ENCODE results near the gene SLC24A3.

DNA sequence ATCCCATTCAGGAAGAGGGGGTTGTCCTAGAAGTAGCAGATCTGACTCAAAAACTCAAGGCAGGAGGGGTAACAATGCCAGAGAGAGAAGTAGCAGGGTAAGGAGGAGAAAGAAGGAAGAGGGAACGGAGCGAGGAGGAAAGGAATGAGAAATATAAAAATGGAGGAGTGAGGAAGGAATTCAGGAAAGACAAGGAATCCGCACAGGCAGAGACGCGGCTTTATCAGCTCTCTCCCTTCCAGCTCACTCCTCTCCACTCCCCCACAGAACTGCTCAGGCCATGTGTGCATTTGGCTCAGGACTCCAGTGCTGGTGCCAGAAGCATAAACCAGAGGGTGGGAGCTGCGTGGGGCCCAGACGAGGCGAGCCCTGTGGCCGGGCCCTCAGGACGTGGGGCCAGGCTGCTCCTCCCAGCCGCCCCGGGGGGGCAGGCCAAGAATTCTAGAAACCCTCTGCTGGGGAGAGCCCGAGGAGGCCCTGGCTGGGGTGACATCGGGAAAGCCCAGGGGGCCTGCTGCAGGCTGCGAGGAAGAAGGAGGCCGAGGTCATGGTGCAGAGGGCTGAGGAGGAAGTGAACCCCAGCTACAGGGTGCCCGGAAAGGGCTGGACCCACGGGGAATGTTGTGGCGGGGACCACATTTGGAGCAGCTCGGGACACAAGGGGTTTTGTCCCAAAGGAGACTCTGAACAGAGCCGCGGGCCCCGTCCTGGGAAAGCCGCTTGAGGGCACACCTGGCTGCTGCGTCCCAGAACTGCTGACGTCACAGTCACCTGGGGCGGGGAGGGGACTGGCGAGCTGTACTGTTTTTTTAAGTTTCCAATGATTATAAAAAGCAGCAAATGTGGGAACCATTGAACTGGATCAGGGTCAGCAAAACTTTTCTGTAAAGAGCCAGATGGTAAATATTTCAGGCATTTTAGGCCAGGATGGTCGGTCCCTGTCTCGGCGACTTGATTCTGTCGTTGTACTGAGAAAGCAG is 107.1 kb downstream of the BANF2 start:
- PRO-cap, 4 experiments: peak in 4 of 4 experiments; most common plus-strand start position 250 of the sequence (in 1); most common minus-strand start position 271 of the sequence (in 2)
- RAMPAGE, long total RNA, 2 experiments: no peak in any of the 2 experiments

GRCh38 chr20:17854034-17854761 is 114.4 kb downstream of the SNX5 start:
- PRO-cap, 4 experiments: no peak in any of the 4 experiments
- RAMPAGE, long total RNA, 2 experiments: no peak in any of the 2 experiments

- PRO-cap, 4 experiments: peak in 1 of 4 experiments; most common minus-strand start chr20:17916656 (in 1)
- RAMPAGE, long total RNA, 2 experiments: no peak in any of the 2 experiments
Observed at GRCh38 chr20:17916317-17916884, 52.2 kb downstream of the SNX5 start.

DNA sequence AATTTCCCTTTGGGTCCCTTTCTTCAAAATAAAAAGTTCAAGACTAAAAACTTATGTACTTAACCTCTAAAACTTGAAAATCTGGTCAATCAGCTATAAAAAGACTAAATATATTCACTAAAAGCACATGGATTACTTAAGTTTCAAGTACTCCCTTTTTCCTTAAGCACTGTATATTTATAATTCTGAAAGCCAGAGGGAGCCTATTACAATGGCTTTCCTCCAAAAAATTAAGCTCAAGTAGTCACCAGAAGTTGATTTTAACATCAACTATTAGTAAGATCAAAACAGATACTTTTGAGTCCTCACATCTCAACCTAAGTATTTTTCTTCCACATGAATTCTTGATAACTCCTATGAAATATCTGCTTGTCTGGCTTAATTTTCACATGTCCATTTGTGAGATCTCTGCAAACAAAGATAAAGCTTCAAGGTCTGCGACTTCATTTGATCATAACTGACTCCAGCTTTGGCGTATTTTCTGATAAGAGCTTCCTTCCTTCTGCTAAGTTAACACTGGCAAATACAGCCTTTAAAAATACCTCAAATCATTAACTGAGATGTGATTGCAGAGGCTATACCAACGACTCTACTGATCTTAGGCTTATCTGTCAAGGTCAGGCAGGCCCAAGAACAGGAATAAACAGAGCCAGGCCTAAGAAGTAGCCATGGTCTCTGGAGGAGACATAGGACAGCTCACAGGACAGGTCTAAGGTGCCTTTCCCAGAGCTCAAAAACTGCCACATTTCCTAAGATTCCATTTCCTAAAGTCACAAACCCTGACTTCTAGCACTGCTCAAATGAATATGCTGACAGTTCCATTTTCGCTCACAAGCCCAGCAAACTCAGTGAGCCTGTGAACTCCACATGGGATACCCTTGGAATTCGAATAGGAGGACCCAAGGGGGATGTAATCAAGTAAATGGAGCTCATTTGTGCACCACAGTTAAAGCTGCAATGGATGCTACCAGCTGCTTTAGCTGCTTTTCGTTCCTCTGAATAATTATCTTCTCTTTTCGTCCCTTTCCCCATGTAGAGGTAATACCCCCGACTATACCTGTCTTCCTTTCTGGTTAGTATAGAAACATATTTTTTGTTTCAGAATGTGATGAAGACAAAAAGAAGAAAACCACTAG is 9.9 kb downstream of the SNX5 start:
- PRO-cap, 4 experiments: peak in 1 of 4 experiments; most common plus-strand start position 551 of the sequence (in 1)
- RAMPAGE, long total RNA, 2 experiments: no peak in any of the 2 experiments

GRCh38 chr20:17962484-17963441 is 5.8 kb downstream of the SNX5 start:
- PRO-cap, 4 experiments: peak in 3 of 4 experiments; most common plus-strand start chr20:17962780 (in 1); most common minus-strand start chr20:17962828 (in 3)
- RAMPAGE, long total RNA, 2 experiments: start-site peak on the minus strand in 2 of 2 experiments, at chr20:17962909-17962947 at its widest, 185 to 411 reads per replicate

DNA sequence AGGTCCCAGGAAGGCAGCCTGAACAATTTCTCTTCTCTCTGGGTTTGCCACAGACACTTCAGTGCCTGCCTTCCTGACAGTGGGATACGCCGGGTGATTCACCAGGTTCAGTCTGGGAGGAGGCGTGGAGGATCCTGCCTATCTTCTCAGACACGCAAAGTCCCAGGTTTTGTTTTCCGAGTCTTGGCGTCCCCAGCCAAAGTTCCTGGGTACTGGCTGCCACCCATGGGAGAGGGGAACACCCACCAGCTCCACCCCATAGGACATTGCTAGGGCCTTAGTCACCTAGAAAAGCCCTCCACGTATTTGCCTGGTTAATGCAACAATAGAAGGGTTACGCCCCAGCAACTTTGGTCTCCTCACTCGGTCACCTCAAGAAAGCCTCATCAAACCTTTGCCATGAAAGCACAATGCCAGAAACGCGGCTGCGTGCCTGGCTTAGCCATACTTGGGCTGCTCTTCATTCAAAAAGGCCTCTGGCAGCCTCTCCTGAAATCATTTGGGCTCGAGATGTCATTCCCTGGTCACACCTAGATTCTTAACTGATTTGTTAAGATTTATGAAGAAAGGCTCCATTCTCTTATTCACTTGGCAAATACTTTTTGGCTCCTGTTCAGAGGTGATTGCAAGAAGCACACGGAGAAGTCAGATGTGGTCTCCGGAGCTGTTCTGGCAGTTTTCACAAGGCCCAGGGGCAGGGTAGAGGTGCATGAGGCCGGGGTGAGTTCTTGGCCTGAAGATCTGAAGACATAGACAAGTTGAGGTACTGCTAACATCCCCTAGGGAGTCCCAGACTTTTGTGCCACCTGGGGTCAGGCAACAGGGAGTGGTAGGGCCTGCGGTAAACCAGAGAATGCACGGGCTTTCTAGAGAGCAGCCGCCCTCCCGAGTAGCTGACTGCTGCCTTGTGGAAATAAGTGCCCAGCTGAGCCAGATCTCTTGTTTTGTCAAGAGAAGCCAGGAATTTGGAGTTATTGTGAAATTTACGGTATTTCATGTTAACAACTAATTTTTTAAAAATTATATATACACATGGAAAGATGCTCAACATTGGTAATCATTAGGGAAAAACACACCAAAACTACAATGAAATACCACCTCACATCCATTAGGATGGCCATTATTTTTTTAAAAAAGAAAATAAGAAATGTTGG is 35.4 kb upstream of the ZNF133 start:
- PRO-cap, 4 experiments: no peak in any of the 4 experiments
- RAMPAGE, long total RNA, 2 experiments: no peak in any of the 2 experiments

DNA sequence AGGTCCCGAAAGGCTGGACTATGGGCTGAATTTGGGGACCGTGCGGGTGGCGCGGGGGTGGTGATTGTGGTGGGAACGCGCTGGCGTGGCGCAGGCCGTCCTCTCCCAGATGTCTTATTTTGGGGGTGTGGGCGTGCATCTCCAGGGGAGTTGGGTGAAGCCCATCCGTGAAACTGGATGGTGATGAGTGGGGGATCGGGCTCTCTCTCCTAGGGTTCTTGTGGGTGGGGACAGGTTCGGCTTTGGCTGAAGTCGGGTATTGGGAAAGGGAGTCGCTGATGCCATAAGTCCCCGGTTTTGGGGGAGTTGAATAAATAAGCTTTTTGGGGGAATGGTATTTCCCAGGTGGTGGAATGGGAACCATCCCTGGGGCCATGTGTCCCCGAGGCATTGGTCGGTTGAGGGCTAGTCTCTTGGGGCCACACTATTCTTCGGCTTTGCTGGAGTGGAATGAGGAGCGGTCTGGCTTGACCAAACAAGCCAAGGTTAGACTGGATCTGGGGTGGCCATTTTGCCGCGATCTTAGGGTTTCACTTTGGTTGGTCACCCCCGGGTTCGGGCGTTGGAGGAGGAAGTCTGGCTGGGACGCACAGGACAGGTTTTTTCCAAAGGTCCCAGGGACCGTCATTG is 452 bp downstream of the ZNF133 start:
- PRO-cap, 4 experiments: no peak in any of the 4 experiments
- RAMPAGE, long total RNA, 2 experiments: no peak in any of the 2 experiments

GRCh38 chr20:18328891-18329158 is 40.5 kb downstream of the ZNF133 start:
- PRO-cap, 4 experiments: no peak in any of the 4 experiments
- RAMPAGE, long total RNA, 2 experiments: no peak in any of the 2 experiments

DNA sequence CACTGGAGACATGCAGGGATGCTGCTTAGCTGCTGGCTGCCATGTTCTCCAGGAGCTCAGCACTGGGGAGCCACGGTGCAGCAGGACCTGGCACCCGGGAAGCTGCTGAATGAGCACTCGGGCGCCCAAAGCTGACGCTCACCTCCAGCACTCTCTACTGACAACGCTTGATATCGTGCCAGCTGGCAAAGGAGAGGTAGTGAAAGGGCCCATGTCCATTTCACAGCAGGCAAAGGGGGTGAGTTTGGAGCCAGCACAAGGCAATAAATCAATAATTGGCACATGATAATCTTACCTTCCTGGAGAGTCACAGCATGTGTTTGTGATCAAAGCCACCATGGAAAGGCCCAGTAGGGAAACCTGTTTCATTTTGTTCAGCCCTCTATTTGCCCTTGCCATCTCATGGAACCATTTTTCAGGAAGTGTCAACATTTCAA is 23.3 kb upstream of the SMIM26 start:
- PRO-cap, 4 experiments: peak in 4 of 4 experiments; most common plus-strand start position 61 of the sequence (in 1); most common minus-strand start position 111 of the sequence (in 4)
- RAMPAGE, long total RNA, 2 experiments: no peak in any of the 2 experiments

DNA sequence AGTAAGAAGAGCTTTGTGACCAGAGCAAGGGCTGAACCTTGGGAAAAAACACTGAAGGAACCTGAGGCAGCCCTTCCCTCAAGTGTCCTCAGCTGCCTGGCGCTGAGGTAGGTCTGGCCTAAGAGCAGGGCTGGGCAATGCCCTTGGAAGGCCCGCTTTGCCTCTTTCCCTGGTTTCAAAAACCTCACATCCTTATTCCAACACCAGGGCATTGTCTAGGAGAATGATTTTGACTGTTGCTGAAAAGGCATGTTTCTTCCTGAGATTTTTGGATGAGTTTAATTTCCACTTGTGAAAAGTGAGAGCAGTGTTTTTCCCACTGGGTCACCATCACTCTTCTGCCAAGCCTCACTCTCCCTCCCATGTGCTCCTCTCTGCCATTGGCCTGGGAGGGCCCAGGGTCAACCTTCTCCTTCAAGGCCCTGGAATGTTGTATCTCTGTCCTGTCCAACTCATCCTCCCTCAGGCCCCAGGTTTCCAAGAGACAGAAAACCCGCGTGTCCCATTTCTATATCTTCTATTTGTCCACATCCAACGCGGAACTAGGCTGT is 173.1 kb downstream of the SCP2D1 start:
- PRO-cap, 4 experiments: no peak in any of the 4 experiments
- RAMPAGE, long total RNA, 2 experiments: no peak in any of the 2 experiments

GRCh38 chr20:19012500-19013057 is 199.0 kb downstream of the SCP2D1 start:
- PRO-cap, 4 experiments: no peak in any of the 4 experiments
- RAMPAGE, long total RNA, 2 experiments: no peak in any of the 2 experiments

DNA sequence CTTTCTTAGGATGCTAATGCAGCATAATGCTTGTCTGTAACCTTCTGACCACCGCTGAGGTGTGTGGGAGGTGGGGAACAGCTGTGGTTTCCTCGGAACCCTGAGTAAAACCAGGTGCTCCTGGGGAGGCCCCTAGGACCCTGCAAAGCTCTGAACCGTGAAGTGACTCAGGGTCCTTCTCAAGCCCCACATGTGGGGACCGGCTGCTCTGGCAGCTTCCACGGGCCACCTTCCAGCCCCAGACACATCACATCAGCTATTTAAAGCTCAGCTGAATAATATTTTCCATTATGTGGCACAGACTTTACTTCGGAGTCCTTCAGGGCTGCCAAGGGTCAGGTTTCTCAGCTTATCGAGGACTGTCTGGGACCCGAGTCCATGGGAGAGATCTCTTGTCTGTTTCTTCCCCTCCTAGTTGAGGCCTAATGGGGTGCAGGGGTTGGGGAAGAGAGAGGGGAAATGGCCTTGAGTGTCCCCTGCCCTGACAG is 186.2 kb upstream of the SLC24A3 start:
- PRO-cap, 4 experiments: no peak in any of the 4 experiments
- RAMPAGE, long total RNA, 2 experiments: no peak in any of the 2 experiments

DNA sequence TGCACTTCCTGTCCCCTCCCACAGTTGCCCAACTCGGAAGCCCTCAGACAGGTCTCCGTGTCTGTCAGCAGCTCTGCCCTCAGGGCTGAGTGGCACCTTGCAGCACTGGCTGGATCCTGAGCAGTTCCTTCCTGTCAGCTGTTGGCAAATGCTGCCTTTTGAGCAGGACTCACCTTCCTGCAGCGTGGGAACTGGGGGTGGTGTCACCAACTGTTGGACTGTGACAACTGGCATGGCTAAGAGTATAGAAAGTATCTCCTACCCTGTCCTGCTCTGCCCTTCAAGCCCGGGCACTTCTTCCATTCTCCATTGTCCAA is 137.2 kb upstream of the SLC24A3 start:
- PRO-cap, 4 experiments: no peak in any of the 4 experiments
- RAMPAGE, long total RNA, 2 experiments: no peak in any of the 2 experiments

GRCh38 chr20:19212263-19213184 is at the start of gene SLC24A3:
Gene SLC24A3, plus strand, starts transcription at chr20:19212642.
- PRO-cap, 4 experiments: peak in 2 of 4 experiments; most common minus-strand start chr20:19212924 (in 2)
- RAMPAGE, long total RNA, 2 experiments: no peak in any of the 2 experiments

- PRO-cap, 4 experiments: no peak in any of the 4 experiments
- RAMPAGE, long total RNA, 2 experiments: no peak in any of the 2 experiments
Observed at GRCh38 chr20:19552197-19552466, 205.9 kb upstream of the RIN2 start.

DNA sequence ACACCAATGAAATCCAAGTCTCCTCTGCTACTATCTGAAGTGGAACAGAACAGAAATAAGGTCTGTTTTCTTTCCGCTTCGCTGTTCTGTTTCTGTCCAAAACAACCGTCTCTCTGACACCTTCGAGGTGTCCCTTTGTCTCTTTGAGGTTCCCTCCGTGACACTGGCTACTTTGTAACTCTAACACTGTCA is 1.0 kb upstream of the RIN2 start:
- PRO-cap, 4 experiments: no peak in any of the 4 experiments
- RAMPAGE, long total RNA, 2 experiments: no peak in any of the 2 experiments

DNA sequence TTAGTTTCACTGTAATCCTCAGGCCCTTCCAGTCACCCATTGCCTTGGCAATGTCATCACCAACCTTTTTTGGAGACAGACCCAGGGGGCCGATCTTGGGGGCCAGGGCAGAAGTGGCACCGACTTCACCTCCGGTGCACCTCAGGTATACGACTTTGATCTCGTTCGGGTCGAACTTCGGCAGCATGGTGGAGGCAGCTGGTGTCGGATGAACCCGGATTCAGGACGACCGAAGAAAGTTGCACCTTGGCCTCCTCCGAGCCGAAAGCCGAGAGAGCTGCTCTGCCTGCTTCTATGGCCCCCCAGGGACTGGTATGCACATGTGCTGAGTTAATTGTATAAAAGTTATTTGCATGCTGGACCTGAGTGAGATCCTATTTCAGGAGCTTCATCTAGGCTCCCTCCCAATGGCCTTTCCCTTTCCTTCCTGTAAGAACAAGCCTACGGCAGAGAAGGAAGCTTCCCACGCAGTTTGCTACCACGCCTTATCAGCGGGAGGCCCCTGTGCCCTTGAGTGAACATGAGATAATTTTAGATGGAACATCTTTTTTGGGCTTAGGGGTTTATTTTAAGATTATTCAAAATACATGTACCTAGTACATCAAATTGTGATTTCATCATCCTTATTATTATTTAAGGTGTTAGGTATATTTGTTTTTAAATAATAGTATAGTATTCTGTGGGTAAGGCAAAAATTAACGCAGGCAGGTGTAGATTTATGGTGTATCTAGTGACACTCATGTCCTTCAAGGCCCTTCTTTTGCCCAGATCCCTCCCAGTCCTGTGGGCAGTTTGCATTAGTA is 65.9 kb downstream of the RIN2 start:
- PRO-cap, 4 experiments: peak in 2 of 4 experiments; most common minus-strand start position 311 of the sequence (in 2)
- RAMPAGE, long total RNA, 2 experiments: no peak in any of the 2 experiments

GRCh38 chr20:19944681-19945533 is 72.3 kb upstream of the NAA20 start:
- PRO-cap, 4 experiments: no peak in any of the 4 experiments
- RAMPAGE, long total RNA, 2 experiments: no peak in any of the 2 experiments

- PRO-cap, 4 experiments: no peak in any of the 4 experiments
- RAMPAGE, long total RNA, 2 experiments: no peak in any of the 2 experiments
Observed at GRCh38 chr20:20207975-20208174, 155.5 kb downstream of the CFAP61 start.

- PRO-cap, 4 experiments: no peak in any of the 4 experiments
- RAMPAGE, long total RNA, 2 experiments: no peak in any of the 2 experiments
Observed at GRCh38 chr20:20369292-20369948, 1.5 kb downstream of the INSM1 start.

Data from right lobe of liver (tissue), 4 donors.